Left lobe of liver (tissue), 1 donor: ENCODE measurements around the genes ZNF335 and SLC2A10.

DNA sequence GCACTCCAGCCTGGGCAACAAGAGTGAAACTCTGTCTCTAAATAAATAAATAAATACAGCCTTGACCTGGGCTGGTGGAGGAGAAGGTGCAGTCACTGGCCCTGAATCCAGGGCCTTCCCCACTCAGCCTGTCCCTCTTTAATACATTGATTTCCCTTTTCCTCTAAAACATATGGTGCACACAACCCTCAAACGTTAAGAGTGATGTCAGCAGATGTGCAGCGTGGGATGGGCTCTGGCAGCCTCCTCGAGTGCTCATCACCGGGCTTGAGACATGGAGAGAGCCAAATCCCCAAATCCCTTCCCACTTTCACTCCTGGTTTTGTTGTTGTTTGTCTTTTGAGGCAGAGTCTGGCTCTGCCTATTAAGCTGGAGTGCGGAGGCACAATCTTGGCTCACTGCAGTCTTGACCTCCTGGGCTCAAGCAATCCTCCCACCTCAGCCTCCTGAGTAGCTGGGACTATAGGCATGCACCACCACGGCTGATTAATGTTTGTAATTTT, 5.8 kb upstream of the PLTP start:
- PRO-cap, result no peak

DNA sequence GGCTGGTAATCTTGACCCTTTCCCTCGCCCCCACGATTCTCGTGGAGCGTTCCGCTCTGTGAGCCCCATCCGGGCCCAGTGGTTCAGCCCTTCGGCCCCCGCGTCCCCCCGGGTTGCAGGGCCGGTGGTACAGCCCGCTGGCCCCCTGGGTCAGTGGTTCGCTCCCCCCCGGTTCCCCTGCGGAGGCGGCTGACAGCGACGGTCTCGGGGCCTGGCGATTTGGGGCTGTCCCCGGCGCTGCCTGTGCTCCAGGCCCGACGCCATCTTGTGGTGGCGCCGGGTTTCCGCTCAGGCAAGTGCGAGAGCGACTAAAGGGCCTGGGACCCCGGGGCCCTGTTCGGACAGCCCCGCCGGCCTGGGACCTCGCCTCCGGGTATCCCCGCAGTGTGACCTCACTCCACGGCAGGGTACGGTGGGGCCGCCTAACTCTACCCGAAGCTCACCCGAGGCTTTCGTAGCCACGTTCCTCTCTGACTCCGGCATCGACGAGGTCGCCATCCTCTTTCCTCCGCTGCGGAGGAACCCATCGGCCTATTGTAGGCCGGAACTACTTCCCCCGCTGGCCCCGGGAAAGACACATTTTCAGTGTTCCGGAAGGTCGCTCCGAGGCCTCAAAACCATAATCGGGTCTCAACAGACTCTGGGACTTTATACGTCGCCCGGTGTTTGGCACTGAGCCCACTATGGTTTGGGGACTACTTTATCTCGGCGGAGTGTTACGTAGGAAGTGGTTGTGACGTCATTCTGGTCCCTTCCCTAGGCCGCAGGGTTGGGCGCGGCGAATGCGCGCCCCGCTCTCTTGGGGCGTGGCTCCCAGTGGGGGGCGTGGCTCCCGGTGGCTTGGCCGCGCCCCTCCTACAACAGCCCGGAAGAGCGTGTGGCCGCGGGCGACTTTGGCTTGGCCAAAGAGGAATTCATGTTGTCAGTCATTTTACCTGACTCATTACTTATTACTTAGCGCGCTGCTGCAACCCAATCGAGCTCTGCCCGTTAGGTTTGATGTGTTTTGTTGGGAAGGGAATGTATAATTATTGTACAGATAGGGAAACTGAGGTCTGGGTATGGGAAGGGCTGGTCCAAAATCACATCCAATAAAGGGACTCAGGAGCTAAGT, at the start of gene ZNF335:
Gene ZNF335 (minus strand): TSS at position 525 of the 1,114 bp plus-strand sequence.
- PRO-cap, result bidirectional peak, plus-strand start at position 395 of the sequence, minus-strand start at position 221 of the sequence; unidirectional peak, minus-strand start at position 505 of the sequence; bidirectional peak, plus-strand start at position 868 of the sequence, minus-strand start at position 621 of the sequence

DNA sequence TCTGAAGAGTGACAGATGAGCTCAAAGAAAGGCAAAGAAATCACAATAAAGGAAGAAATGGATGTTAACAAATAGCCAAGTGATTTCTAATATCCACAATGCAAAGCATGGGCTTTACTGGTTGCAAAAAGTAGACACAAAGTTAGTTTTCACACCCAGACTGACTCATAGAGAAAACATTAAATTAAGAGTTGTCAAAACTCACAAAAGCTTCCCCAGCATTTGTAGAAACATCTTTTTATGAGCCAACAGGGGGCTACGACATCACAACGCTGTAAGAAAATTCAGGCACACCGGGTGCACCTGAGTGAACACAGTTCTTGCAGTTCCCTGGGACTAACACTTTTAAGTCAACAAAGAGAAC, 1.4 kb downstream of the NCOA5 start:
- PRO-cap, result no peak

DNA sequence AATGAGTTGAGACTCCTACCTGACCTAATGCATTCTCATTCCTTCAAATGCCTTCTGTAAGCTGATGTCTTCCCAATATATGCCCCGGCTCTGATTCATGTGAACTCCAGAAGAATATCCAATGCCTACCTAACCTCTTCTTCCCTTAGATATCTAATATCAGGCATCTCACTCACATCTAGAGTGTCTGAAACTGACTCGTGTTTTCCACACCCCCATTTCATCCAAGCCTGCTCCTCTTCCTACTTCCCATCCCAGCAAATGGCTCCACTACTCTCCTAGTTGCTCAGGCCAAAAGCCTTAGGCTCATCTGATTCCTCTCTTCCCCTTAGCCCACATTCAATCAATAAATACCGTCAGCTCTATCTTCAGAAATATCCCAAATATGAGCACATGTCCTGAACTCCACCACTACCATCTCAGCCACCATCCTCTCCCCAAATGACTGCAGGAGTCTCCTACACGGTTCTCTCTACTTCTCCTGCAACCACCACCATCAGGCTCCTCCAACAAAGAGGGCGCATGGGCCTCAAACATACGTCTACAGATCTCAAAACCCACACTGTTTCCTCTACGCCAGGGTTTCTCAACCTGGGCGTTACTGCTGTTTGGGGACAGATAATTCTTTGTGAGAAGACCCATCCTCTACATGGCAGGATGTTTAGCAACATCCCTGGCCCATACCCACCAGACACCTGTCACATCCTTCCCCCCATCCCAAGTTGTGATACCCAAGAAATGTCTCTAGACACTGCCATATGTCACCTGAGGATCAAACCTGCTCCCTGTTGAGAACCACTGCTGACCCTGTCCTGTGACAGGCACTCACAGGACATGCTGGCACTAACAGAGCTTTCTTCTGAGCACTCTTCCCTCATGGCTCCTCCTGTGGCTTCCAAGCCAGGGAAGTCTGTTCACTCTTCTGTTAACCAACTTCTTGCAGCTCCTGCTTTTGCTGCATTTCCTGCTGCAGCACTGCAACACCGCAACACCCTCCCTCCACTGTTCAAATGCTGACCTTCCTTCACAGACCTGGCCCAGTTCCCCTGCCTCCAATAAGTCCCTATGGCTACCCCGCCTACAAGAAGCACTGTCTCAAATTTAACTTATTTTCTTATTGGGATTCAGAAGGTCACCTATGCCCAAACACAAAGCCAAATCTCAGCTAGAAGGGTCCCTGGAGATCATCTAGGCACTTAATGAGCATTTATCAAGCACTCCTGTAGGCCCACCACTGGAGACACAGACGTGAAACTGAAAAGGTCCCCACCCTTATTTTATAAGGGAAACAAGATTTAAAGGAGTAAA, 2.8 kb downstream of the SLC35C2 start:
- PRO-cap, result no peak

DNA sequence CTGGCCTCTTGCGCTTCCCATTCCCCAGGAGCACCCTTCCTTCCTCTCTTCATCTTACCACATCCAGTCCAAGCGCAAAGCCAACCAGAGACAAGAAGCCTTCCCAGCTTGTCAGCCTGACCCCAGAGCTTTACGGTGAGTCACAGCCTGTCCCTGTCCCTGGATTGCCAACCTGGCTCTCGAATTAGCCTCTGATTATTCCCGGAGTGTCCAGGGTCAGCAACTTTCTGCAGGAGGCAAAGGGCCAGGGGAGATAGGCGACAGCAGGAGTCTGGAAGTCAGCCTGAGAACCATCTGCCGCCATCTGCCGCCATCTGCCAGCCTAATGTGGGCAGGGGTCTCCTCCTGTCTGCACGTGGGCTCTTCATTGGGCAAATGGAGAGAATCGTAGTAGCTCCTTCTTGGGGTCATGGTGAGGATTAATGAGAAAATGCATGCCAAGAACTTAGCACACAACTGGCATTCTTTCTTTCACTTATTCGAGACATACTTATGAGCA, 8.6 kb downstream of the SLC13A3 start:
- PRO-cap, result no peak

GRCh38 chr20:46683587-46684950, 5.2 kb downstream of the TP53RK start:
- PRO-cap, result unidirectional peak, minus-strand start at chr20:46684485

DNA sequence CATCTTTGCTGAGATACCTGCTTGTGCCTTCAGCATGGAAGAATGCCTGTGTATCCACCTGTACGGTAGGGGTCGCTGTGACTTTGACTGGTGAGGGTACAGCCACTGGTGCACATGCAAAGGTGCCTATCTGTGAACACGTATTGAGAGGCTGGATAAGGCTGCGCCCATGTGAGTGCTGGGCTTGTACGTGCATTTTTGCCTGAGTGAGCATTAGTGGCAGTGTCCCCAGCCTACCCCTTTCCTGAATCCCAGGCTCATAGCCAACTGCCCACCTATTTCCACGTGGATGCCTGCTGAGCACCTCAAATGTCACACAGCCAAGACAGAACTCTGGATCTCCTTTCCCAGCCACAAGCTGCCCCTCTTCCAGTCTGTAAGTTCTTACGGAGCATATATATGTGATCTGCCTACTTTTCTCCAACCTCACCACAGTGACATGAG, 1.2 kb upstream of the SLC2A10 start:
- PRO-cap, result no peak

DNA sequence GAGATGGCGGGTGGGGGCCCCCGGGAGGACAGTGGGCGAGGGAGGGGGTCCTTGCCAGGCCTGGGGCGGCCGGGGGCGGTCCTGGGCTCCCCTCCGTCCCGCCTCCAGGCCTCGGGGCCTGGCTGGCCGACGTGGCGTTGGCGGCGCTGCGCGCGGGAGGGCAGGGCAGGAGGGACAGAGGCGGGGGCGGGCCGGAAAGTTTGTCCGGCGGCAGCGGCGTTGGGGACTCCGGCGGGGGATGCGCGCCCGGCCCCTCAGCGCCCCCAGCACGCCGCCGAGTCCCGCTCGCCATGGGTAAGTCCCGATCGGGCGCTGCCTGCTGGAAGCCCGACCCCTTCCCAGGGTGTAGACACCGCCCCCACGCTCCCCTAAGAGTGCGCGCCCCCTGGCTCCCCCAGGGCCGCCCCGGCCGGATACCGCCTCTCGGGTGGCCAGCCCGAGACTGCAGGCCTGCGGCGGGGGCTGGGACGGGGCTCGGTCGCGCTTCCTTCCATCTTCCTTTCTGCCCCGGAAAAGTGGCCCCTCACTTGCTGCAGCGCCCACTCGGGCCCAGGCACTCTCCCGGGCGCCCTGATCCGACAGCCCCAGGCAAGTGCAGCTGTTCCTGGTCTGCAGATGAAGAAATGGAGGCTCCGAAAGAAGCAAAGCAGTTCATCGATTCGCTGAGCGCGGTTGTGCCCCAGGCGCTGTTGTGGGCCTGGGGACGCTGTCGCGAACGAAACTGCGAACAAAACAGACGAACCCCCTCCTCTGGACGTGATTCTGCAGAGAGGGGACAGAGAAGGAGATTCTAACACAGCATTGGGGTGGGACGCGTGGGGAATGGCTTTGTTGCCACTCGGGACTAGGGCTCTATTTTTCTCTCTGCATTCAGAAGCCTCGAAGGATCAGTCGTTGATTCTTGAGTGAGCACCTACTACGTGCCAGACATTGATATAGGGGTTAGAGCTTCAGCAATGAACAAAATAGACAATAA, at the start of gene SLC2A10:
Gene SLC2A10 (plus strand): TSS at position 203 of the 976 bp plus-strand sequence.
- PRO-cap, result bidirectional peak, plus-strand start at position 213 of the sequence, minus-strand start at position 124 of the sequence; bidirectional peak, plus-strand start at position 447 of the sequence, minus-strand start at position 415 of the sequence

- PRO-cap, result no peak
Measured at GRCh38 chr20:46714006-46715016, 4.9 kb downstream of the SLC2A10 start.

- PRO-cap, result no peak
Measured at GRCh38 chr20:46850469-46850861, 44.2 kb upstream of the EYA2 start.

GRCh38 chr20:46989945-46990217, 95.2 kb downstream of the EYA2 start:
- PRO-cap, result no peak

GRCh38 chr20:47207195-47207638, 149.3 kb downstream of the ZMYND8 start:
- PRO-cap, result no peak

GRCh38 chr20:47278104-47279313, 78.0 kb downstream of the ZMYND8 start:
- PRO-cap, result no peak

GRCh38 chr20:47319394-47319642, 37.2 kb downstream of the ZMYND8 start:
- PRO-cap, result no peak

DNA sequence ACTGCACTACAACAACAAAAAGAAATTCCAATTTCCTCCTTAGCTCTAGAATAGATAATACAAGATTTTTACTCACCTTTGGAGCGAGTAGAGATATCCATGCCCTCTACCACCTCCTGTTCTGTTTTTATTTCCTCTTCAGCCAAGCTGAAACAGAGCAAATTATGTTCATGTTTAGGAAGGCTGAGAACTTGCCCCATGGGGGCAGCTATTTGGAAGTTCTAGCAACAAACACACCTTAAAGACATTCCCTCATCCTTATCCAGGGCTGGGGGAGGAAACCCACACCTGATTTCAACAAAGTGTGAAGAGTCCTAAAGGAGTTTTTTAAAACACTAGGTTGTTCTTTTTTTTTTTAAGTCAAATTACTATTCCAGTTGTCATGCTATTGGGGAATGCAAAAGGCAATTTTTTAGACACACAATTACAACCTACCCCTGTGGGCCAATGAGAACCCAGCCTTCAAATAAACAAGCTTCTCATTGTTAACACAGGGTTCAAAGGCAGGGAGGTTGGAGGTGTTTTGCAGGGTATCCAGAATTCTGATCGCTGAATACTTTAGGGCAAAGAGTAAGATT, 8.6 kb downstream of the ZMYND8 start:
- PRO-cap, result no peak

GRCh38 chr20:47349303-47350042, 7.0 kb downstream of the ZMYND8 start:
- PRO-cap, result no peak

DNA sequence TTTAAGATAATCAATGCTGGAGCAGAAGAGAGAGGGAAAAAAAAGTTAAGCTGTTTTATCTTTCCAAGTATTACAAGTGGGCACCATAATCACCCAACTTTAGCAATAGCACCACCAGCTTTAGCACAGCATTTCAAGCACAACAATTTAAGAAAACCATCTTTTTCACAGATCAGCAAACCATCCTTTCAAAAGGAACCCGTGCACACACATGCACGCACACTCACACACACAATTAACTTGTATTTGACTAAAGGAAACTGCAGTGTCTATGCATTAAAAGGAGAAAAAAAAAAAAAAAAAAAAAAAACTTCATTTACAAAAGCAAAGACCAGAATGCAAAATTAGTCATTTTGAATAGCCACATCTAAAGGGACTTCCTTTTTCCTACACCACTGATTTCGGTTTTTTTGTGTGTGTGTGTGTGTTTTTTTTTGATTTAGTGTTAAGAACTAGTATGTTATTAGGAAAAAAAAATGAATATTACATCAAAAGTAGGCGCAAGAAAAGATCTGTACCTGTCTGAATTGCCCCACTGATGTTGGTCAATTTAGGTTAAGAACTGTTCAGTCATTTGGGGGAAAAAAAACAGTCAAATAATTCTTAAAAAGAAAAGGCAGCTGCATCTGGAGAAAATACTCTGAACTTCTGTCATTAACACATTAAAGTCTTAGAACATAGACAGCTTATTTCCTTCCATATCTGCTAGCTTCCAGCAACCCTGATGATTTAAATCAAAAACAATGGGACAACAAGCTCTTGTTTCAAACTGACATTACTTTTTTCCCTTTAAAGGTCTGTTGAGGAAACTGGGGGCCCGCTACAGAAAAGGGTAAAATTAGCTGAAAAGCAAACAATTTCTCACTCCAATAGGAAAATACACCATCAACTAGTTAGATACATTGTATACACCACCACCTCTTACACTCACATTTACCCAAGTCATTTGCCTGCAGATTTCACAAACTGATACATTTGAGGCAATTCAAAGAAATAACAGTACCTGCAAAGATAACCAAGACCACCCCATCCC, 6.1 kb downstream of the ZMYND8 start:
- PRO-cap, result no peak

DNA sequence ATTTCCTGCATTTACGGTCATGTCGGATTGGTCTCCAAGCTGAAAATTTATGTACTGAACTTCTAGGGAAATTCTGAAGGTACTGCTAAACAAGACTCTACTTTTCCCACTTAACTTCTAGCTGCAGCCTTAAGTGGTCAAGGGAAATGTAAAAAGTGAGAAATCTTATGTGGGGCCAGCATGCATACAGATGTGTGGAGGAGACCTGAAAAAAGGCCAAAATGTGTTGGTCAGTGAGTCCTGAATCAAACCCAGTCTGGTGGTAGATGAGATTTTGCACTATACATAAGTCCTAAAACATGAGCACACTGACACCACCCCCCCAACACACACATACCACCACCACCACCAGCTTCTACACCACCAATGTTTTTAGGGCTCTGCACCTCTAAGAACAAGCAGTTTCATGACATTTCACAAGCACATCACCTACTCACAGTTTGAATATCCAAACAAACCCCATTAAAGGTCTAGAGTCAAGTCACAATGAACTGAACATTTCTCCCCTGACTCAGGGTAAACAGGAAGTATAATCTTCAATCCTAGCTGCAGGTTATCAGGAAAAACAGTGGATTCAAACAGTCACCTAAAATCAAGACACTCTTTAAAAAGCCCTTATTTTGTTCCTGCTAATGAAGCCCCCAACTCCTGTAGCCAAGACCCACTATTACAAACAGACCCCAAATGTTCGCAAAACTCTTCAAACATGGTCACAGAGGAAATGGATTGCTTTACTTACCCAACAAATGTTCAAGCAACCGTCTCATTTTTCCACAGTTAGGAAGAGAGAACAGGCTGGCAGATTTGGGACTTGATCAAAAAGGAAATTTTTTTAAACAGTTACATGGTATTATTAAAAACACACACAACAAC, 1.6 kb downstream of the ZMYND8 start:
- PRO-cap, result no peak

DNA sequence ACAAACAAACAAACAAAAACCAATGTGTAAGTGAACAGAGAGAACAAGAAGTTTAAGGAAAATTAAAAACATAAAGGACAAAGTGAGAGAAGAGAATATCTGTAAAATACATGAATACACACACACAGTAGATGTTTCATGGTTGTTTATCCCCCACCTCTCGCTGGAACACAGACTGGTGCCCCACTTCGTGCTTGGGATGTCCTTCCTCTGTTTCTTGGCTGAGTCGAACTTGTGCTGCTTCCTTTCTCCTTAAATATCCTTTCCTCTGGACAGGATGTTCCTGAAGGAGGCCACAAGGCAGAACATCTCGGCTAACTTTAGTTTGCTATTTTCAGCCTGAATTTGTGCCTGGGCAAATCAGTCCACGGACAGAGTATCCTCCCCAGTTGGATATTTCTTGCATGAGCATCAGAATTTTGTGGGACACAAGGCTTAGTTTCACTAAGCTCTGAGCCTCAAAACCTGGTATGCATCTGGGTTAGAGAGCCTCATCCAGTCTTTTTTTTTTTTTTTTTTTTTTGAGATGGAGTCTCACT, 54.7 kb upstream of the ZMYND8 start:
- PRO-cap, result unidirectional peak, minus-strand start at position 228 of the sequence

GRCh38 chr20:47435672-47435965, 66.1 kb upstream of the NCOA3 start:
- PRO-cap, result no peak